Epidermal melanocyte (primary cell): ENCODE data around the genes TMEM106A and HDAC5.

- RRBS: no CpG with 5 or more reads among the region's 29 CpGs
These were observed 1.7 kb downstream of the AOC3 start for GRCh38 chr17:42852268-42853592.

DNA sequence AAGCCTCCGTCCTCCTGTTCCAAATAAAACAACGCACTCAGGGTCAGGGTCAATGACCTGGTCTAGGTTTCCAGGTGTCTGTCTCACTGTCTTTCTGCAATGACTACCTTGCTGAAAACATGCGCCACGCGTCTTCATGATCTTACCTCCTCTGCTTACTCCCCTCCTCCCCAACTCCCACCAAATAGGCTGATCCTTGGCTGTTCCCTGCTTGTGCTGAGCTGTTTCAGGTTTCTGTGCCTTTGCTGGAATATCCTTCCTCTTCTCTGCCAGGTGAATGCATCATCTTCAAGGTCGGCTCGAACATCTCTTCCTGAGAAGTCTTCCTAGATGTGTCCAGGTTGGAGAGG is 14.8 kb downstream of the AOC3 start:
- RRBS: no CpG with 5 or more reads among the region's 7 CpGs

DNA sequence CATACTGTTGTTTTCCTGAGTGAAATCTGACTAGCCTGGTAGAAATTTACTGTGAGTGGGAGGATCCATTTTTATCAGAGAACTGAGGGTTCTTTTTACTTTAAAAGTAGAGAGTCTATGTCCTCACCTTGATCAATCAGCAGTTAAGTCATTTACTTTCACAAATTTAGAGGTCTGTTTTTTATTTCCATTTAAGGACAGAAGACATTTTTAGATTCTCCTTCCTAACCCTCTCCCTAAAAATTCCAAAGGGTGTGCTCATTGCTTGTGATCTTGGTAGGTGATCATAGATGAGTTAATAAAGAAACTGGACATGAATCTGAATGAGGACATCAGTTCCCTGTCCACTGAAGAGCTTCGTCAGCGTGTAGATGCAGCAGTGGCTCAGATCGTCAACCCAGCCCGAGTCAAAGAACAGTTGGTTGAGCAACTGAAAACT is 8.7 kb downstream of the RUNDC1 start:
- RRBS: no CpG with 5 or more reads among the region's 4 CpGs

- RRBS: no CpG with 5 or more reads among the region's 4 CpGs
These were observed 2.0 kb upstream of the TMEM106A start for GRCh38 chr17:43209656-43210024.

- RRBS: 3% methylated on average over 16 of the region's 56 CpGs
These were observed at the start of gene TMEM106A for GRCh38 chr17:43211371-43212530. TSS of gene TMEM106A (plus strand) at chr17:43211875.

GRCh38 chr17:43360324-43360733 is 38.5 kb upstream of the ARL4D start:
- RRBS: no CpG with 5 or more reads among the region's 19 CpGs

- RRBS: 10% methylated on average over 2 of the region's 12 CpGs
These were observed 36.5 kb upstream of the ARL4D start for GRCh38 chr17:43362277-43362734.

GRCh38 chr17:43386977-43387405 is 11.8 kb upstream of the ARL4D start:
- RRBS: no CpG with 5 or more reads among the region's 7 CpGs

GRCh38 chr17:43456587-43457457 is 27.0 kb upstream of the DHX8 start:
- RRBS: no CpG with 5 or more reads among the region's 7 CpGs

GRCh38 chr17:43776640-43776992 is 2.2 kb downstream of the DUSP3 start:
- RRBS: no CpG with 5 or more reads among the region's 4 CpGs

DNA sequence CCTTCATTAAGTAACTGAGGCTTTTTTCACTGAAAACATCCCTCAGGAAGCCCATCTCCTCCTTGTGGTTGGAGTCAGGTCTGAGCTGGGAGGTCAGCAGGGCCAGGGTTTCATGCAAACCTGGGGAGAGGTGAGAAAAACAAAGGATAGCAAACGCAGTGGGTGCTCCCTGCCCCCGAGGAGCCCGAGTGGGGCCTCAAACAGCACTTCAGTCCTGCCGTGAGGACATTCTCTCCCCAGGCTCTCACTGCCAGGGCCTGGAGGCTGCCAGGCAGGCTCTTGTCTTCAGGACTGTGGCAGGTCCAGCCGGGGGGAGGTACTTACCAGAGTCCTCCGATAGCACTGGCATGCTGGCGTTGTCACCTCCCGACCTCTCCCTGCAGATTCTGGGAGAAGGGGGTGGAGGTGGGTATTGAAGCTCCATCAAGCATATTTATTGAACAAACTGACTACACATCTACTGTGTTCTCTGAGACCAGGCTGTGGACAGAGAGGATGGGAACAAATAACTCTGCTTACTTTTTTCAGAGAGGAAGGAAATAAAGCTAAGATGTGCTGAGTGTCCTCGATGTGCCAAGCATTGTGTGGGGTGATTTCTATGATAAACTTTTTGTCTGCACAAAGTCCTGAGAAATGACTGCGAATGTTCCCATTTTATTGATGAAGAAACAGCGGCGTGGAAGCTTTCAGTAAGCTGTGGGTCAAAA is 1.2 kb downstream of the MPP3 start:
- RRBS: no CpG with 5 or more reads among the region's 12 CpGs

DNA sequence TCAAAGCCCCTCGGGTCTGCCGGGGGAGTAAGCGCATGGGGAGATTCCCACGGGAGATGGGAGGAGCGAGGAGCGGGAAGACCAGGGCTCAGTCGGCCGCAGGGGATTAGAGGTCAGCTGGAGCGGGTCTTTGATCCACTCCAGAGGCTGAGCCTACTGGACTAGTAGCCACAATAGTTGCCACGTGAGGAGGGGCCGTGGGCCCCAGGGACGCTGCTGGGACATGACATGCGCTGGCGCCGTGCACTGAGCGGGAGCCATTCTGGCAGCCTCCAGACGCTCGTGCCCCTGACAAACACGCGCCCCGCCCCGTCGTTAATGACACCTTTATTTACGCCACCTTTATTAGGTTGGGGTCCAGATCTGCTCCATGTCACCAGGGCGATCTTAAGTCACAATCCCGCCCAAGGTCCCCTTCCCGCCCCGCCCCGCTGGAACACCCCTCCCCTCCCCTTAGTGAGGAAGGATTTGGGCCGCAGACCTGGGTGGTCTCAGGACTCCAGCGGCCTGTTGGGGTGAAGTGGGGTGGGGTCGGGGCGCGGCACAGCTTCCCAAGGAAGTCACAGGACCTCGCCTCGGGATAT is 15.1 kb downstream of the PPY start:
- RRBS: 7% methylated on average over 2 of the region's 36 CpGs

DNA sequence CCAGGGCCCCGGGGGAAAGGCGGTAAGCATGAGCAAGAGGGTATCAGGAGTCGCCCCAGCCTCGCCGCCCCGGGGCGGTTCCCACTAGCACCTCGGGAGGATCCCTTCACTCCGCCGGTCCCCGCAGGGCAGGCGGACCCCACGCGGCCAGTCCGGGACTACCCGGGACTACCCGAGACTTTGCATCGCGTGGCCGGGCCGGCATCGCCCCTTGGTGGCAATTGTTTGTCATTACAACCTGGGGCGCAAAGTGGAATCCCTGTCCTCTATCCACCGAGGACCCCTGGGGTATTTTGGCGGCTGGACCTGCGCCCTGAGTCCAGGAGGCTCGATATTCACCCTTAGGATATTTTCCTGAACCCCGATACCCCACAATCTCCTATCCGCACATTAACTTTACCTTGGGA is 9.5 kb upstream of the NAGS start:
- RRBS: 5% methylated on average over 14 of the region's 29 CpGs

GRCh38 chr17:44085923-44086769 is 15.6 kb downstream of the G6PC3 start:
- RRBS: no CpG with 5 or more reads among the region's 14 CpGs

DNA sequence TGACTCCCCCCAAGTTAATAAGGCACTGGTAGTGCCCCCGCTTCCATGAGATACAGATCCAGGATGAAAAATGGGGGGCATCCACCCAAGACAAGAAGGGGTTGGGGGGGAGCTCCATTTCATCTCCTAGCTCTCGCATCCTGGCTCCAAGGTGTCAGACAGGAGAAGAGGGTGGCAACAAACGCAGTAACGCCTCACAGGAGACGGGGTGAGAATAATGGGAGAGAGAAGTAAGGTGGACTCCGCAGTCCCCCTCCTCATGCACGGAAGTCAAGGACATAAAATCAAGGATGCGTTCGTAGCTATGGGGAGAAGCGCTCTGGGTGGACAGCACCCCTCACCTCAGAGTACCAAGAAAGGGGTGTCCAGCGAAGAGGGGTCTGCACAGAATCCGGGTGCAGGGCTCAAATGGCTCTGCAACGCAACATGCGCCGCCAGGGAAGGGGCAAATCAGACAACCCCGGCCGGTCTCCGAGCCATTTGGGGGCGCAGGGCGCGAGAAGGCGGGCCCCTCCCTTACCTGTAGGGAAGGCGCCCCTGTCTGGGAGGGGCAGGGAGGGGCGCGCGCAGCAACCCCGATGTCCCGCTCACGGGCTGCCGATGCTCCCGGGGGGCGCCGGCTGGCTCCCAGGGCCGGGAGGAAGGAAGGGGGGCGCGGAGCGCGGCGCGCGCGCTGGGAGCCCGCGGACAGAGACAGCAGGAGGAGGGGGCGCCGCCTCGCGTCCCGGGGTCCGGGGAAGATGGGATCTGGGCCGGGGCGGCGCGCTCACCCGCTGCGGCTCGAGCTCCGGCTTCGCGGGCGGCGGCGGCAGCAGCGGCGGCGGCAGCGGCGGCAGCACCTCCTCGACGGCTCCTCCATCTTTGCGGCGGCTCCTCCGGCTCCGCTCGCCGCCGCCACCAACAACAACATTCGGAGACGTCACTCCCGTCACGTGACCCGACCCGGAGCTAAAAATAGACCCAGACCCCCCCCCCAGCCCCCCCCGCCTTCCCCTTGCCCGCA is at the start of gene HDAC5:
Gene HDAC5, minus strand, starts transcription at position 908 of the 1,003 bp plus-strand sequence.
- RRBS: 2% methylated on average over 48 of the region's 85 CpGs

GRCh38 chr17:44197878-44198201 is 1.8 kb downstream of the ATXN7L3 start:
- RRBS: no CpG with 5 or more reads among the region's 10 CpGs

GRCh38 chr17:44204327-44204932 is 4.7 kb upstream of the ATXN7L3 start:
- RRBS: no CpG with 5 or more reads among the region's 5 CpGs

DNA sequence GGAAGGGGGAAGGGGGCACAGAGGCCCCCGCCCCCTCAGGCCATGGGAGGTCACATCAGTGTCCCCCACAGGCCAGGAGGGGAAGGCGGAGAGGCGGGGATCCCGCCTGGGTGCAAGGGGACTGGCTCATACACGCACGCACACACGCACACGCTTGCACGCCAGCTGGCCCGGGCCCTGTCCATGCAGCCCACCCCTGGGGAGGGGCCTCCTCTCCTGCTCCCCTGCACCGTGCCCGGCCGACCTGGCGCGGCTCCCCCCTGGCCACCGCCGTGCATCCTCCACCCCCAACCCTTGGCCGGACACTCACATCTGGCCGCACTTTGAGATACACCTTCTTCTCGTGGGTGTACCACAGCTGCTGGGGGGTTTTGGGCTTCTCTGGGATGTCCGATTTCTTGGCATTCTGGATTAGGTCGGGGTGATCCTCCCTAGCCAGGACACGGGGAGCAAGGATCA is 6.9 kb downstream of the UBTF start:
- RRBS: 50% methylated on average over 2 of the region's 23 CpGs

GRCh38 chr17:44217944-44218935 is 1.2 kb downstream of the UBTF start:
- RRBS: 3% methylated on average over 14 of the region's 74 CpGs

DNA sequence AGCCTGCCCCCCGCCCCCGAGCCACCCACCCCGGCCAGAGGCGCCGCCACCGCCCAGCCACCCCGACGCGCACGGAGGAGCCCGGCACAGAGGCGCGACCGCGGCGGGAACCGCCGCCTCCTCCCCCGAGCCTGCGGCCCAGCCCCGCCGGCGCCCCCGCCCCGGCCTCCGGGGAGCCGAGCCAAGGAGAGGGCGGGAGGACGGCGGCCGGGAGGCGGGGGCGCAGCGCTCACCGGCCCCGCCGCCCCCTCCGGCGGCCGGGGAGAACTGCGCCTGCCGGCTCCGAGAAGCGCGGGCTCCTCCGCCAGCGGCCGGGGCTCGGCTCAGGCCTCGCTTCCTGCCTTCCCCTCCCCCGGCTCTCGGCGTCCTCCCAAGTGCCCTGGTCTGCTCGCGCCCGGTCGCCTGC is 536 bp downstream of the UBTF start:
- RRBS: 3% methylated on average over 43 of the region's 57 CpGs